CD14-positive monocyte (primary cell): ENCODE measurements around a stretch of chr4.

DNA sequence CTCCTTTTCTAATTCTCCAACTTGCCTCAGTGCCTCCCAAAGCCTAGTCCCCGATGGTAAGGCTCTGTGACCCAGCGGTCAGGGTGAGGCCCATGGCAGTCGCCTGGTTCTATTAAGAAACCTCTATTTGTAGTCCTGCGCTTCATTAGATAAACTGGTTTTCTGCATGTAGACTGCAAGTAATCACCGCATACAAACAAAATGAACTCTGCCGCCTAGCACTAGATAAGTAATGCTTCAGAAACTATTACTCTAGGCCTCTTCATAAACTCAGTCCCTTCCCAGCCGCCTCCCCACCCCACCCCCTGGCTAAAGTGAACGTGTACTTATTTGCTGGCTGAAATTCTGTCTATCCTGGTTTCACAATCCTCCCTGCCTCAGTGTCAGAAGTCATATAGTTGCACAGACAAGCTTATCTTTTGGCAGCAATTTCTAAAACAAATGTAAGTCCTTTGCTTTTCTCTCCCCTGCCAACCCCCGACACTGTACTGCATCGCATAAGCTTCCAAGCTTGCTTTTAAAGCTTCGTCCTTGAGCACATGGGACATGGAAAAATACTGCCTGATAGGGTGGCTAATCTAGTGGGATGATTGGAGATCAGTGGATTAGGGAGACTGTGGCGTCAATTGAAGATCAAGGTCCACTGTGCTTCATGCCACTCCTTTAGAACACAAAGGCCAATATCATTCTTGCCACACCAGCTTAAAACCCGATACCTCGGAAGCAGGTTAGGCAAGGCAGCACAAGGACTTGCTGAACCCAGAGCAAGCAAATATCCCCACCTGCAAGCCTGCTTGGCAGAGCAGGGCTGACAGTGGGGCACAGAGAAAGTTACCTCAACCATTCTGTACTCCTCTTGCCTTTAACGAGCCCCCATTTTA is 125.8 kb downstream of the IRF2 start:
- CAGE, long polyA plus RNA, result no peak

DNA sequence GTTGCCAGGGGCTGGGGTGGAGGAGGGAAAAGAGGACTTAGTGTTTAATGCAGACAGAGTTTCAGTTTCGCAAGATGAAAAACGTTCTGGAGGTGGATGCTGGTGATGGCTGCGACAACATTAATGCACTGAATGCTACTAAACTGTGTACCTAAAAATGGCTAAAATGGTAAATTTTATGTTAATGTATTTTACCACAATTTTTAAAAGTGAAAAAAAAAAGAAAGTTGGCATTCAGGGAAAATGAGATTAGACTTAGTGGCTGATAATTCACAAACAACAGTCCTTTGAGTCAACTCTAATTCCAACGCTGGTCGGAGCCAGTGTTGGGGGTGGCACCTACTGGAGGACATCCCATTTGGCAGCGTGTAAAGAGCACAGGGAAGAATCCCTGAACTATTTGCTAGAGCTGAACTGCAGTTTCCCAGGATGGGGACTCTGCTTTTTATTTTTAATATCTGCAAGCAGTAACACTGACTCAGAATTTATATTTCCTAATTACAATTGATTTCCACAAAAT is 77.0 kb downstream of the IRF2 start:
- CAGE, long polyA plus RNA, result no peak

- CAGE, long polyA plus RNA, result no peak
These were observed 64.5 kb downstream of the IRF2 start for GRCh38 chr4:184409679-184410437.

DNA sequence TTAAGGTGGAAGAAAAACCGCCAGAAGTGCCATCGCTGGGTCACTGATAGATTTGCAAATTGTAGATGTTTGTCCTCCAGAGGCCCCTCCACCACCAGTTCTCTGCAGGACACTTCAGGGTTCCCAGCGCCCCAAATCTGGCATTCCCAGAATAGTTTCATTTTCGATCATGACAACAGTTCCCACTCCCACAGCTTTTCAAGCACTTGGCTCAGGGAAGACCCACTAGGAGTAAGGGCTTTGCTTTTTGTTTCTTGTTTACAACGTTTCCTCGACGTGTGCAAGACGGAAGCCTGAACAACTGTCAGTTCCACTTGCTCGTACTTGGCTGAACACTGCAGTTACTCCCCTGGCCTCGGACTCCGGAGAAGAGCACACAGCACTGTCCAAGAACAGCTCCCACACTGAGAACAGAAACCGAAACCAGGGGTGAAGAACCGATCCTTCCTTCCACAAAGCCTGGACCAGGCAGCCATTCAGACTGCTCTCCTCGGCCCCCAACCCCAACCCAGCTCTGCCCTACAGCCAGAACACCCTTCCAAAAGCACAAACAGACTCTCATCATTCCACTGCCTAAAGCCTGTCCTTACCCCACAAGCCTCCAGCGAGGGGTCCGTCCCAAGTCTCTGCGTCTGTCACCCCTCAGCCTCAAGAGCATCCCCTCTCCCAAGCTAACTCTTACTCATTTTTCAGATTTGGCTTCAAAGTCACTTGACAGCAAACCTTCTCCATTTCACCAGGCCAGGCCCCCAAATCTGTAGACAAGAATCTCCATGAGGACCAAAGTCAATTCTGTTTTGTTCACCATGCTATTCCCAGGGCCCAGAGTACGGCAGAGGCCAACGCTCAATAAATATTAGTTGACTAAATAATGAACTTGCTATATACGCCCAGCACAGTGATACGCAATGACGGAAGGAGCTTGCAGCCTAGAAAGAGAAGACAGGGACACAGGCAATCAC is 25.4 kb downstream of the IRF2 start:
- CAGE, long polyA plus RNA, result no peak

DNA sequence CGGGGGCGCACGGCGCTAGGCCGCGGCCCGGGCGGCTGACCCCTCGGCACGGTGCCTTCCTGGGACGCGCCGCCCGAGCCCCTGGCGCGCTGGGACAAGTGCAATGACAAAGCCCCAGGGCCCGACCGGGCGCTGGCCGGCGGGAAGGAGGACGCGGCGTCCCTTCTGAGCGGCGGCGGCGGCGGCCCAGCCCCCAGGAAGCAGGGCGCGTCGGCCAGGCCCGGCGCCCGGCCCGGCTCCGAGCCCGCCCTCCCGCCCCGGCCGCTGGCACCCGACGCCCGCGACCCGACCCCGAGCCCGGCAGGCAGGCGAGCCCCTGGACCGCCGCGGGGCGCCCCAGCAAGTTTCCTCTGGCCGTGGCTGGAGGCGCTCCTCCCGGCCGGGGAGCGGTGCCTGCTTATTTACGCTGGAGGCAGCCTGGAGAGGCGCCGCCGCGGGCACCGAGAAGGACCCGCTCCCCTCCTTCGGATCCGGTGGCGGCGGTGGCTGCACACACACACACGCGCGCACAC is 892 bp downstream of the IRF2 start:
- CAGE, long polyA plus RNA, result no peak

DNA sequence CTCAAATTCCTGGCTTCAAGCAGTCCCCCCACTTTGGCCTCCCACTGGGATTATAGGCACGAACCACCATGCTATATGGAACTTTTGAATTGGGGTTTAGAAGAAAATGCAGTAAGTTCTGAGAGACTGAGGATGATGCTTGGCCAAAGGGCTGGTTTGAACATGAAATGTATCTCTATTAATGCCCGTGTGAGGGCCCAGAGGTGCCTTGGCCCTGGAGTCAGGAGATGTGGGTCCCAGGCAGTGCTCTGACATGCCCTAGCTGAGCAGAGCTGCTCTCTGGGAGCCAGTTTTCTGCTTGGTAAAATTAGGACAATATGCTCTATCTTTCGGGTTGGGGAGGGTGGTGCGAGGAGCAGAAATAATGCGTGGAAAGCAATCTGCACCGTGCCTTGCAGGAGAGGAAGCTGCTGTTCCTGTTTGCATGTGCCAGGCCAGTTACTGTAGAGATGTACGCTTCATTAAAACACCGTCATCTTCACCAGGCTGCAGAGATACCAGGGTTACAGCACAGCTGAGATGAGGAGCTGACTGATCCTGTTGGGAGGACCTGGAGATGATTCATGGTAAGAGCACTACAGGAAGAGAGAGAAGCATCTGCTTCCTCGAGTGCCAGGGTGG is 29.4 kb upstream of the IRF2 start:
- CAGE, long polyA plus RNA, result no peak

DNA sequence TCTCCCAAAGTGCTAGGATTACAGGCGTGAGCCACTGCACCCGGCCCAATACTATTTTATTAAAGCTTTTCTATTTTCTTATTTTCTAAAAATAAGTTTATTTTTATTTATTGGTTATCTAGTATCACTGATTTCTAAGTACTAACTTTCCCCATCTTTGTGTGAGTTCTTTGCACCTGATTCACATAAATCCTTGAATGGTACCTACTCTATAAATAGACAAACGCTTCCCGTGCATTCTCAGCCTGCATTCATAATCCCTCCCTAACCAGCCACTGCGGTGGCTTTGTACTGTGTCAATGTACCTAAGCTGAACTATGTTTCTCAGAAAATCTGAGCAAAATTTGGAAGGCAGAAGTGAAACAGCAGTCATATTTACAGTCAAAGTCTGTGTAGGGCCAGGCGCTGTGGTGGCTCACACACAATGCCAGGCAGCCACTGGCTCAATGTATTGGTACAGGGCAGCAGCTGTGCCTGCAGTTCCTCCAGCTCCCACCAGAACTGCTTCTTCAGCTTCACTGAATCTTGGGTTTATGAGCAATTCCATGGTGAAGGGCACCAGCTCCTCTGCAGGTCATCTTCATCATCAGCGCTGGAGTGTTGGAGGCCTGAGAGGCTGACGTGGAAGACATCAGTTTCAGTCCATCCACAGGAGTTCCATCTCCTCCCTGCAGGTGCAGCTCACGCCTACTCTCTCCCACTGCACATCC is 32.2 kb upstream of the IRF2 start:
- CAGE, long polyA plus RNA, result no peak

DNA sequence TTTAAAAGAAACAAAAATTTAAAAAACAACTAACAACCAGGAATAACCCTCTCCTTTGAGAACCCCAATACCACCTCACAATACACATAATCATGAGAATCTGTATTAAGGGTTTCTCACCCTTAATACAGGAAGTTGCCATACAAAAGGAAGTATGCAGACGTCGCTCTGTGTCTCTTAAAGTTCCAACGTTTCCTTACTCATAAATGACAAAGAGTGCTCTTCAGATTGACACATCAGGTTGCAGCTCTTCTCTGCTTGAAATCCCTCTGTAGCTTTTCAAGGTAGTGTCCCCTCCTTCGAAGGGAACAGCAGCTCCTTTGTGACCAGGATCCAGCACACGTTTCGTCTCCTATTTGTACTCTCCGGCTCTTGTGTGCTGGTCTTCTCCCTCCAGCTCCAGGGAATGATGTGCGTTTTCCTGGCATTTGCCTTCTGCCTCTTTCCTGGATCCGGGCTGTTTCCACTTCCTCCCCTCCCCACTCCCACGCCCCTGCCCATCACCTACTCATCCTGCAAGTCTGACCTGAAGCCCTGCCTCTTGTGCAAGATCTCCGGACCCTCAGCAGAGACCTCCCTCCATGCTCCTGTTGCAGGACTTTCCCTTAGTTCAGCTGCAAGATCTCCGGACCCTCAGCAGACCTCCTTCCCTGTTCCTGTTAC is 74.1 kb upstream of the IRF2 start:
- CAGE, long polyA plus RNA, result no peak

GRCh38 chr4:184761937-184762754 is 28.2 kb upstream of the CENPU start:
- CAGE, long polyA plus RNA, result no peak

DNA sequence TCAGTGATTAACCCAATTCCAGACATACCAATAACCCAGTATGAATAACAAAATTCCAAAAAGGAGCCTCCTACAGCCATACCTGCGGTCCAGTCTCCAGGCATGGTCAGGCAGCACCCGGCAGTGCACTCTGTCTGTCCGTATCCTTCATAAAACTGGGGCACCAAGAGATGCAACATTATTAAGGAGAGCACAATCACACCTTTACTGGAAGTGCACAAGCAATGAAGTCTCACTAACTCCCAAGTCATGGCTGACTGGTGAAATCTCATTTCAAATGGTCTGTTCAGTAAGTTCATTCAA is 30.8 kb upstream of the CENPU start:
- CAGE, long polyA plus RNA, result no peak

- CAGE, long polyA plus RNA, result no peak
These were observed 32.6 kb upstream of the CENPU start for GRCh38 chr4:184766354-184767134.

DNA sequence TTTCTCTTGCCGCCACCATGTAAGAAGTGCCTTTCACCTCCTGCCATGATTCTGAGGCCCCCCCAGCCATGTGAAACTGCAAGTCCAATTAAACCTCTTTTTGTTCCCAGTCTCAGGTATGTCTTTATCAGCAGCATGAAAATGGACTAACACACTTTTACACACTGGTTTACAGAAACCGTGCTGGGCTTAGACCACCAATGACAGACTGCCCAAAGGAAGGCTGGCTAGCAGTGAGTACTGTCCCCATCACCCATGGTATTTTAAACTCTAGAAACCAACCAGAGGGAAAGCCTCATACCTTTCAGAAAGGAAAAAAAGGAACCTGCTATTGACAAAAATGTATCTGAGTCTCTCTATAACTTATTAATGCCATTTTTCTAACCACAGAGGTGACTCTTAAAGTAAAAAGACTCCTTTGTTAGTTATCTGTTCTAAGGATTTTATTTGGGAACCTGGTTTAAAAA is 45.5 kb upstream of the CENPU start:
- CAGE, long polyA plus RNA, result no peak

- CAGE, long polyA plus RNA, result no peak
These were observed 23.1 kb downstream of the ACSL1 start for GRCh38 chr4:184802447-184803239.

DNA sequence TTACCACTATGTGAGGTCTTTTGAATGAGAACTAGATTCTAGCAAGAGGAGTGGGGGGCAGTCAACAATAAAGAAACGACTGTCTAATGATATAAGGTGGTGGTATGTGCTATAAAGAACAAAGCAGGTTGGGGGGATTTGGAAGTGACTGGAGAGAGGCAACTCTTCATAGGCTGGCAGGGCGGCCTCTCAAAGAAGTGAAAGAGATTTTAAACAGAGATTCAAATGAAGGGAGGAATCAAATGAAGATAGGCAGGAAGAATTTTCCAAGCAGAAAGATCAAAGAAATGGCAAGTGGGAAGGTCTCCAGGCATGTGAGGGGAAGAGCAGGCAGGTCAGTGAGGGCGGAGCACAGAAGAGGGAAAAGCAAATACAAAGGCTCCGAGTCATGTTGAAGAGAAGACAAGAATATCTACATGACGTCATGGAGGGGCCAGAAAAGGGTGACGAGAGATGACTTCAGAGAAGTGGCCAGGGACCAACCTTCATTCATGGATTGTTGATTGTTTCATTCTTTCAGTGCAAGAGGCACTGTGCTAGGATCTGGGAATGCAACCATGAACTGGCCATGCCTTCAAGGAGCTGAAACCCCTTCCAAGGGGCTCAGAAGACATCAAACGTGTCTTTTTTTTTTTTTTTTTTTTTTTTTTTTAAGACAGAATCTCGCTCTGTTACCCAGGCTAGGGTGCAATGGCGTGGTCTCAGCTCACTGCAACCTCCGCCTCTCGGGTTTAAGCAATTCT is 13.0 kb upstream of the ACSL1 start:
- CAGE, long polyA plus RNA, result no peak

DNA sequence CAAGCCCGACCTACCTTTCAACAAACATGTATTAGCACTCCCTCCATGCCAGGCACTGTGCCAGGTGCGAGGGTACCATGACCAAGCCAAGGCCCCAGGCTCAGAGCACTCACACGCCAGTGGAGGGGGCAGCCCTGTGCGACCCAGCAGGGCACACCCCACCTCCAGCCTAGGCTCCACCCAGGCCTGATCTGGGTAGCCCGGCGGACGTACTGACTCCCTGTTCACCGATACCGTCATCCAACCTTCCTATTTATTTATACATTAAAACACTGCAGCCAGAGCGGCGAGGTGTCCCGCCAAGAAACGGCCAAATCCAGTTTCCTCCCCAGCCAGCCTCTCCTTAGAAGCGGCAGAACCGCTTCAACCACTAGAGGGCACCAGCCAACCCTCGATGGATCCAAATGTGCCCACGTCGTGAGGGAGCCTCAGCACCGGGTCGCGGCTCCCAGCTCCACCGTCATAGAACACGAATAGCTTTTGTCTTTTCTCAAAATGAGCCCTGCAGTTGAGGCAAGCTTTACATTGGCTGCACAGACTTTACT is 13.2 kb upstream of the HELT start:
- CAGE, long polyA plus RNA, result no peak

- CAGE, long polyA plus RNA, result no peak
These were observed 23.2 kb upstream of the SLC25A4 start for GRCh38 chr4:185119781-185120413.

DNA sequence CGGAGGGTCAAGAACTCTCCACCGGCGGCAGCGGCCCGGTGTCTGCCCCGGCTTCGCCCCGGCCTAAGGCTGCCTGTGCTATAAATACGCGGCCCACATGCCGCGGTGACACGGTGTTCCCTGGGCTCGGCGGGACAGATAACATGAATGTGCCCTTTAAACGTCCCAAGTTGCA is 269 bp upstream of the SLC25A4 start:
- CAGE, long polyA plus RNA, result no peak

DNA sequence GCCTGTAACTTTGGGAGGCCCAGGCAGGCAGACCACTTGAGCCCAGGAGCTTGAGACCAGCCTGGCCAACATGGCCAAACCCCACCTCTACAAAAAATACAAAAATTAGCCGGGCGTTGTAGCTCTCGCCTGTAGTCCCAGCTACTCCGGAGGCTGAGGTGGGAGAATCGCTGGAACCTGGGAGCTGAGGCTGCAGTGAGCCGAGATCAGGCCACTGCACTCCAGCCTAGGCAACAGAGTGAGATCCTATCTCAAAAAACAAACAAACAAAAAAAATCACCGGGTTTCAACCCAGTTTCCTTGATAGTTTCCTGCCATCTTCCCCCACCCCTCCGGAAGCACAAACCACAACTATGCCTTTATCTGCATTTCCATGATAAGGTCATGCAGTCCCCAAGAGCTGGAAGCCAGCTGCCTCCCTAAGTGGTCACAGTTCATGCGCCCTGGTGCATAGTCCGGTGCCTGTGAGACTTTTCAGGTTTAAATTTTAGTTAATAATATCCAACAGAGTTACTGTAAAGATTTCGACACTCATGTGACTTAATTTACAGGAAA is 1.4 kb downstream of the CFAP97 start:
- CAGE, long polyA plus RNA, result no peak

GRCh38 chr4:185228873-185229390 is 19.5 kb downstream of the SNX25 start:
- CAGE, long polyA plus RNA, result no peak

DNA sequence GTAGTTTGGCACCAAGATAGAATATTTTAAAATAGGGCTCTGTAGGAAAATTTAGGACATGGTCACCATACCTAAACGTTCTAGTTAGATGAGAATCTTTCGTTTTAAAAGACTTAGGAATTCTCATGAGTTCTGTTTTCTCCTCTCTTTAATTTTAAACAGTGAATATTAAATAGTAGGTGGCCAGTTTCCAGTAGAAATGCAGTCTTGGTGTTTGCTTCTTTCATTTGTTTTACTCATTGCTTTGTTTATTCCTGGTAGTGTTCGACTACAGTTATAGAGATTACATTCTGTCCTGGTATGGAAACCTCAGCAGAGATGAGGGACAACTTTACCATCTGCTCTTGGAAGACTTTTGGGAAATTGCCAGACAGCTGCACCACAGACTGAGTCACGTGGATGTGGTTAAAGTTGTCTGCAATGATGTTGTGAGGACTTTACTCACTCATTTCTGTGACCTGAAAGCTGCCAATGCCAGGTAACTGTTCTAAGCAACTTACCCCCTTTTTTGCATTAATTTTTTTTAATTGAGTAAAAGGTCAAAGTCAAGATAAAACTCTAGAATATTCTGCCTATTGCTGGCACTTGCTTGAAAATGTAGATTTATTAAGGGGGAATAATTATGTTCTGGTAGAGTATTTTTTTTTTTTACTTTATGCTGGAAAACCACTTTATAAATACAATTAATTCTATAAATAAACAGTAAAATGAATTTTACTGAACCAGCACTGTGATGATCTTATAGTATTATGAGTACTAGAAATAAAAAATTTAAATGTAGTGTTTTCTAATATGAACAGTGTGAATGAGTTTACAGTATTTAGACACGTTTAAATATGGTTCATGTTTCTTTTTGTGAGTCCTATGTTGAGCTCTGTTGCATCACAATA is 49.4 kb downstream of the SNX25 start:
- CAGE, long polyA plus RNA, result no peak